Peritoneum (tissue), 1 donor: Measurements from ENCODE around the gene CNTNAP2.

DNA sequence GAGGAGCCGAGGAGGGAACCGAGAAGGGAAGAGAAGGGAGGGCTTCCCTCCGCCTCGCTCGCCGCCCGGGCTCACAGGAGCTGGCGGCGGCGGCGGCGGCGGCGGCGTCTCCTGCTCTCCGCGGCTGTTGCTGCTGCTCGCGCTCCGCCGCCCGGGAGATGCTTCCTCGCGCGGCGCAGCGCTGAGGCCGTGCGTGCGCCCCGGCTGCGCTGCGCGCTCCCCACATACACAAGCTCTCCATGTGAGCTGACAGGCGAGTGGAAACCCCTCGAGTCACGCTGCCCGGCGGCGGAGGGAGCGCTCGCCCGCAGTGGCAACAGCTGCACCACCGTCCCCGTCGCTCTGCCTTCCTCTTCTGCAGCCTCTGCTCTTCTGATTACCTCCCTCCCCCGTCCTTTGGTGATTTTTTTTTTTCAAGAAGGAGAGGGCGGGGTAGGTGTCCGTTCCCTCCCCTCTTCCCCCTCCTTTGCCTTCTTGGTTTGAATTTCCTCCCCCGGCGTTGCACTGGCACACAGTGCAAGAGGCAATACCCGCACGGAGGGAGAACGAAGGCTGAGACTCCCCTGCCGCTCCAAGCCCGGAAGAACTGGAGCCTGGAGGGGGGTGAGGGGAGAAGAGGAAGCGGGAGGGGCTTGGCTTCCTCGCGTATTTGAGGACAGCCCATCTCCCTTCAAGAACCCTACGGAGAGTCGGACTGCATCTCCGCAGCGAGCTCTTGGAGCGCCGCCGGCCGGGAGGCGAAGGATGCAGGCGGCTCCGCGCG, at the start of gene CNTNAP2:
Gene CNTNAP2, plus strand, starts transcription at position 669 of the 763 bp plus-strand sequence.
- PRO-cap = no peak

DNA sequence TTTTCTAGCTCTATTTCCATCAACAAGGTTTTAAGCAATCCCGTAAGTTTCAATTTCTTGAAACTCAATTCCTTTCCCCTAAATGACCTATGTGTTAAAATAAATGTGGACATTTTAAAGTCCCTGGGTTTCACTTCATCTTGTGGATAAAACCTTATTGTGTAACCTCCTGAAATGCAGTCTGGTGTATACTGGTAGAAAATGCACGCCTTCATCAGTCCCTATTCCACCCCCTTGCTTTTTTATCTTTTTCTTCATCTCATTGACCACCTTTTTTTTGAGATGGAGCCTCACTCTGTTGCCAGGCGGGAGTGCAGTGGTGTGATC, 8.9 kb upstream of the C7orf33 start:
- PRO-cap = no peak

GRCh38 chr7:148622835-148623377, 32.3 kb downstream of the C7orf33 start:
- PRO-cap = no peak

- PRO-cap = no peak
These were observed 30.1 kb upstream of the EZH2 start for GRCh38 chr7:148914114-148914725.

DNA sequence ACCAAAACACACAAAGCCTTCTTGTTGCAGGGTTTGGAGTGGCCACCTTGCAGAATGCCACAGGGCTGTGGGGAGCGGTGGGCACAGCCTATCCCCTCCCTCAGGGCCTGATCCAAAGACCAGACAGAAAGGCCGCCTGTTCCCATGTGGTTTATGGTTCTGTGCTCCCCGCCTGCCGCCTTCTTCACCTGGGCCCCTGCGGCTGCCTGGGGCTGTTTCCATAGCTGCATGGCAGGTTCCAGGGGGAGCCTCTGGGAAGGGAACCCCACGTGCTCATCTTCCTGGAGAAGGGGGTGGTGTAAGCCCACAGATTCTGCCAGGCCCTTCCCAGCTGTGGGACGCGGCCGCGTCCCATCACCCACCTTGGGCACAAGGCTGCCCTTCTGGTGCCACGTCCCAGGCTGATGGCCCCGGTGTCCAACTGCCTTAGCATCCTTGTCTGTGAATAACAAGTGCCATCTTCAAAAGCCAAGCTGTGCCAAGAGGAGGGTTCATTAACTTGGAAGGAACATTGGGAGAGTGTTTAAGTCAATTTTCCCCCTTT, 70.8 kb upstream of the EZH2 start:
- PRO-cap = no peak

- PRO-cap = no peak
These were observed 1.4 kb downstream of the PDIA4 start for GRCh38 chr7:149026820-149027415.

GRCh38 chr7:149145053-149146017, 1.9 kb upstream of the ZNF398 start:
- PRO-cap = no peak

DNA sequence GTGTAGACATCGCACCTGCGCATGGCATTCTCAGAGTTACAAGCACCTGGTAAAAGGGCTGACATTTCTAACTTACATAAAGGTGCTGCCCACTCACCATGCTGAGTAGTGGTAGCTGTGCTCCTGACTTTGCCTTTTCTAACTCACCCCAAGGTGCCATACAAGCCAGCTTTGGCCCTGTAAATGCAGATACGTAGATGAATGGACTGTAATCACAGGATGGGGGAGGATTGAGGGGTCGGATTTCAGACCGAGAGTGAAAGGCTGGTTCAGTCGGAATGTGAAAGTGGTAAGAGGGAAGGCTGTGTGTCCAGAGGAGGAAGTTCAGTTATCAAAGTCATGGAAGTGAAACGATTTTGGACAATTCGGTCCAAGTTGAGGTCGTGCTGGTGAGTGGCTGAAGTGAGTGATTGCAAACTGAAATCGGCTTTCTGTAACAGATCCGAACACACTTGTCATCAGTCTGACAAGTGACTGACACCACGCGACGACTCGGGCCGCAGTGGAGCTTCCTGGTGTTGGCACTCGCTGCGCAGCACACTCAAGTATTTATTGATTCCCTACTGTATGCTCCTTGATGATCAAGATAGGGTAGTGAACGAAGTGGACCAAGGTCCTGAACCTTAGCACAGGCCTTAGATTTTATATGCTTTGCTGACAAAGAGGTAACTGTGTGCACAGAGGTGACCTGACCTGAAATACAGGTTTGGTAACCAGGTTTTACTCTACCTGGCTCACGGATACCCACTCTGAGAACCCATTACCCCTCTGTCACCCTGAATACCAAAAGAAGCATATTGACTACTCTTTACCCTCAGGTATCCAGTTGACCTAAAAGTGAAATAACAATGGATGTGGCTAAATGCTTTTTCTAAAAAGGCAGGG, 10.5 kb downstream of the ZNF282 start:
- PRO-cap = no peak

GRCh38 chr7:149228607-149229088, 10.8 kb upstream of the ZNF212 start:
- PRO-cap = no peak

DNA sequence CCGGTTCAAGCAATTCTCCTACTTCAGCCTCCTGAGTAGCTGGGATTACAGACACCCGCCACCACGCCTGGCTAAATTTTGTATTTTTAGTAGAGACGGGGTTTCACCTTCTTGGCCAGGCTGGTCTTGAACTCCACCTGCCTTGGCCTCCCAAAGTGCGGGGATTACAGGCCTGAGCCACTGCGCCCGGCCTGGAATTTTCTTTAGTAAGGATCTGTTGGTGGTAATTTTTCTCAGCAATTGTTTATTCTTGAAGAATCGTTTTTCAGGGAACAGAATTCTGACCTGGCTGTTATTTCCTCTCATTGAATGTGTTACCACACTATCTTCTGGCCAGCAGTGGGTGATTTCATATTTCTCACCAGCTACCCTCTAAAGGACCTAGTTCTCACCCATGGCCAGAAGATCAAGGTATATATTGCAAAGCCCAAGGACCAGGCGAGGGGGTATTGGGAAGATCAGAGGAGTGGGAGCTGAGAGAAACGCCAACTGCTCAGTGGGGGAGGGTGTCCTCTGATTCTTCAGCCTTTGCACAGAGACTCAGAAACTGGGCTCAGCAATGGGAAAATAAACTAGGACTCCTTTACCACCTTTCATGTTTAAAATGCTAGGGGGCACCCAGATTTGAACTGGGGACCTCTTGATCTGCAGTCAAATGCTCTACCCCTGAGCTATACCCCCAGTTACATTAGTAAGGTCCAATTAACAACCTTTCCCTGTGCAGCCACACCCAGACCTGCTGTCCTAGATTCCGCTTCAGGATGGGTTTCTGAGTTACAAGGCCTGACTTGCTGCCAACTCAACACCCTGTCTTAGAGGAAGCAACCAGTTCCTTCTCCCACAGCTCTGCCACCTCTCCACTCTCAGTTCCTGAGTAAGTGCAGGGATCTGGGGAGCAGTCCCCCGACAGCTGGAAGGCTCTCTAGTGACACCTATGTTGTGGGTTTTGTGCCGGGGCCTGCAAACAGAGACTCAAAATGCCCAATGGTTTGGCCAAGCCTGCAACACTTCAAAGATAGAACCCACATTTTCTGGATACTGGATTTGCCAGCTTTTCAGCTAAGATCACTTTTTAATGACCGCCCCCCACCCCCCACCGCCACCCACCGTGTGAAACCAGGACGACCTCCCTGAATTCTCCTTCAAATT, 93.4 kb downstream of the ZNF783 start:
- PRO-cap = no peak

- PRO-cap = no peak
These were observed 6.9 kb downstream of the ZNF777 start for GRCh38 chr7:149454039-149454383.

DNA sequence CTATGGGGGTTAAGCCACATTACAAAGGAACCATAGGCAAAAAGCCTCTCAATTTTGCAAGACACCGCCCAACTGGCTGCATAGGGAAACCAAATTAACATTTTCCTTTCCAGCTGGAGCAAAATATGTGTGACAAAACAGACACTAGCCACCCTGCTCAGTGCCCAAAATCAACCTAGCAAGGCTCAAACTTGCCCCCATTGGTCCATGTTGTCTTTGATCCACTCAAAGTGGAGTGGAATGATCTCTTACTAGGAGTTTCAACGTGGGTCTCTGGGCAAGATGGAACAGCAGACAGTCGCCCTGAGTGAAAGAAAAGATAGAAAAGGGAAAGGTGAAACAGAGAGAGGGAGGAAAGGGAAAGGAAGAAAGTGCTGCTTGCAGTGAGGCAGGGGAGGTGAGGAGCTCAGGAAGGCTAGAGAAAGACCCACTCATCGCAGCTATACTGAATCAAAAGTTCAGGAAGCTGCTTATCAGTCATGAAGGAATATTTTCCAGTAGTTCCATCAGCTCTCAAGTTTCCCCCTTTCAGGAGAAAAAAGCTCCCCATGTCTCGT, 28.4 kb upstream of the KRBA1 start:
- PRO-cap = no peak

DNA sequence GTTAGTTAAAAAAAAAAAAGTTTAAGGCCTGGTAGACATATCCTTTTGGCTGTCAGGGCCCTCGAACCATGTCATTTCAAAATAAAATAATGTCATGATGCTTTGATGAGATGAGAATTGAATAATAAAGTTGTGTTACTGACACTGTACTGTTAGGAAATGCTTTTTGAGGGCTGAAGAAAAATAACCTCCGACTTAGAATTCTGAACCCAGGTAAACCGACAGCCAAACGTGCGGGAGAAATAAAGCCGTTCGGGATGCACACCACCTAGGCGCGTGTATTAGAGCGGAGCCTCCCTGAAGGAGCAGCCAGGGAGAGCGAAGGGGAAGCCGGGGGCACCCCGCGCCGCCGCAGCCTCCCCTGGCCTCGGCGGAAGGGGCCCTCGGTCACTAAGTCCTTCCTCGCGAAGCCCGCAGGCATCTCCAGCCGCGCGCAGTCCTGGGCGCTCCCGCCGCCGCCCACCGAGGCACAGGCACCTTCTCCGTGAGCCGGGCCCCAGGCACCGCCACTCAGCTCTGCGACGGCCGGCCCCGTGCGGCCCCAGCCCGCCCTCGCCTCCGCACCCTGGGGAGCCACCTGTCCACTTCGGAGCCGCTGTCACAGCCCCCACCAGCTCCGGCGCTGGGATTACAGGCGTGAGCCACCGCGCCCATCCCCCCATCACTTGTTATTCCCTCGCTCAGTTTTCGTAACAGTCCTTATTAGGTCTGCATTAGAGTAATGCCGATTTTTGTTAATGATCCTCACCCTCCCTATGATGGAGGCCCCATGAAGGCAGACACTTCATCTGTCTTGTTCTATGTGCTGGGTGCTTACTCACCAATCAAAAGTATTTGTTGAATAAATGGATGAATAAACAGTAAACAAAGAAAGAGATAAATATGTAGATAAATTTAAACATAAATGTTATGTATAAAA, 22.2 kb upstream of the KRBA1 start:
- PRO-cap = no peak

- PRO-cap = no peak
These were observed 2.8 kb downstream of the ZNF467 start for GRCh38 chr7:149770606-149770882.

DNA sequence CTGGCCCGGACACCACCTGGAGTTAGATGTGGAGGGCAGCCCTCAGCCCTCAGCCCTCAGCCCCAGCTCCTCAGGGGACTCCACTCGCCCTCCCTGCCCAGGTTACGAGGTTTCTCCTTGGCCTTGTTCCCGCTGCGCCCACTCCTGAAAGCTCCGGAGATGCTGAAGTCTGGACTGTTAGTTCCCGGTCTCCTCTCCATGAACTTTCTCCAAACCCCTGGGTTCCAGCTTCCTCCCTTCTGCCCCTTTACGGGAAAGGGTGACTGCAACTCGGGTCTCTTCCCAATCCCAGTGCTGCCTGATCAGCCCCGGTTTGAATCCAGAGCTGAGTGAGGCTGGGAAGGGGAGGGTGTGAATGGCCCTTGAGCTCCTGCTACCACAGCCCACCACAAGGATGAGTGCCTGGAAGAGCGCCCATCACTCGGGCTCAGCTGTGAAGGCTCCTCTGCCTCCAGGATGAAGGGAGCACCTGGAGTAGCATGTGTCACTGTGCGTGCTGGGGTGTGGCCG, 824 bp upstream of the ZNF467 start:
- PRO-cap = no peak

- PRO-cap = no peak
These were observed 2.9 kb upstream of the ZNF467 start for GRCh38 chr7:149775985-149776970.

DNA sequence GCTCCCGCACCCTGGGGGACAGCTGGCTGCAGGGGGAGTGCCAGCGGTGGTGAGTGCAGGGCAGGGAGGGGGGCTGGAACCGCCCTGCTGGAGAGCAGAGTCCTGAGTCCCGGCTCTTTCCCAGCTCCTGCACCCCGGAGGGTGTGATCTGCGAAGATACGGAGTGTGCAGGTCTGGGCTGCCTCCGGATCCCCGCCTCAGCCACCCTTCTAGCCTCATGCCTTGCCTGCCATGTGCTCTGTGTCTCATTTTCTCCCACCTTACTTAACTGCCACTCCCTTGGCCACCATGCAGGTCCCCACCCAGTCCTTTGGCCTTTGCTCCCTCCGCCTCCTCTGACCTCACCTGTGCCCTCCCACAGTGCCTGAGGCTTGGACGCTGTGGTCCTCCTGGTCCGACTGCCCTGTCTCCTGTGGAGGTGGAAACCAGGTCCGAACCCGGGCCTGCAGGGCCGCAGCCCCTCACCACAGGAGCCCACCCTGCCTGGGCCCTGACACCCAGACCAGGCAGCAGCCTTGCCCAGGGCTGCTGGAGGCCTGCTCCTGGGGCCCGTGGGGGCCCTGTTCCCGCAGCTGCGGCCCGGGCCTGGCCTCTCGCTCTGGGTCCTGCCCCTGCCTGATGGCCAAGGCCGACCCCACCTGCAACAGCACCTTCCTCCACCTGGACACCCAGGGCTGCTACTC, 16.5 kb upstream of the ZNF862 start:
- PRO-cap = no peak

DNA sequence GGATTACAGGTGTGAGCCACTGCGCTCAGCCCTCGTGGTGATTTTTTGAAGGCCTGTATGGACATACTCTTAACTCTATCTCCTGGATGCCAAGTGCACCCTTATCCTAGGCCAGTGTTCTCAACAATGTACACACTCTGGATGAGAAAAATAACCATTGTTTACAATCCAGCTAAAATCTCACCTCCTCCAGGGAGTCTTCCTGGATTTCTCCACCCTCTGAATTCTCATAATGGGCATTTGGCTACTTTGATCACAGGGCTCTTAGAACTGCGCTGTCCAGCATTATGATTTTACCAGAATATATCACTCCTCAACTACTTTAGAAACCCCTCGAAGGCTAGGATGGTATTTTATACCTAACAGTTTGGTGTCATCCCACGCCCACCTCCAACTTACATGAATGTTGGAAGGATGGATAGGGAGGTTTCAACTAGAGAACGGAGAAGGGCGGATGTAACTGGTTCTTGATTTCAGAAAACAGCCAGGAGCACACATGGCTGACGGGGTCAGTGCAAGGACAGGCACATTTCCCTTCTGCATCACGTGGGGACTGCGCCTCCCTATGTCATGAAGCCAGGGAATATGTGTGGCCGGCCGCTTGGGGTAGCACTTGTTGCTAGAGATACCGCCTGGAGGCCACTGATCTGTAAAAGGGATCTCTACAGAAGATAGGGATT, 1.3 kb upstream of the ATP6V0E2 start:
- PRO-cap = no peak

DNA sequence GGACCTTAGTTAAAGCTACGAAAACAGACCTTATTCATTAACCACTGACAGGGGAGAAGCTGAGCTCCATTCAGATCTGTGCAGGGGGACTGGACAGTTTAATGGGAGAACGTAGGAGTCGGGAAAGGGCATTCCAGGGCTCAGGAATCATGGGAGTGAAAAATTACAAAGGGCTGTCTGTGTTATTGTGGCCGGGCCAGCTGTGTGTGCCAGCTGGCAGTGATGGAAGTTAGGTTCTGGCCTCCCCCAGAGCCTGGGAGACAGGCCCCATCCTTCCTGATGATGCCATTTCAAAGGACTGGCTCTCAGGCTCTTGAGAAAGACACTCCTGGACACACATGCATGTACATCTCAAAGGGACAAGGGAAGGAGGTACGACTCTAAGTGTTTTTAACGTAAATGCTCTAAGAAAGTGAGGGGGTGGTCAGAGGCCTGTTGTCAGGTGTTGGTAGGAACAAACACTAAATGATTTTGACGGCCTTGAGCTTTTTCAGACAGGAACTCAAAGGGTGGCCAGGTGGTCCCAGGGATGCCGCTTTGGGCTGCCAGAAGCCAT, 9.0 kb downstream of the ATP6V0E2 start:
- PRO-cap = no peak

GRCh38 chr7:150369885-150370604, 1.4 kb downstream of the REPIN1 start:
- PRO-cap = no peak